Neural progenitor cell (in vitro differentiated cells): ENCODE measurements around the genes MYEF2 and TRPM7.

- RAMPAGE, long total RNA: no peak
Observed at GRCh38 chr15:45586481-45586792, 742 bp upstream of the BLOC1S6 start.

DNA sequence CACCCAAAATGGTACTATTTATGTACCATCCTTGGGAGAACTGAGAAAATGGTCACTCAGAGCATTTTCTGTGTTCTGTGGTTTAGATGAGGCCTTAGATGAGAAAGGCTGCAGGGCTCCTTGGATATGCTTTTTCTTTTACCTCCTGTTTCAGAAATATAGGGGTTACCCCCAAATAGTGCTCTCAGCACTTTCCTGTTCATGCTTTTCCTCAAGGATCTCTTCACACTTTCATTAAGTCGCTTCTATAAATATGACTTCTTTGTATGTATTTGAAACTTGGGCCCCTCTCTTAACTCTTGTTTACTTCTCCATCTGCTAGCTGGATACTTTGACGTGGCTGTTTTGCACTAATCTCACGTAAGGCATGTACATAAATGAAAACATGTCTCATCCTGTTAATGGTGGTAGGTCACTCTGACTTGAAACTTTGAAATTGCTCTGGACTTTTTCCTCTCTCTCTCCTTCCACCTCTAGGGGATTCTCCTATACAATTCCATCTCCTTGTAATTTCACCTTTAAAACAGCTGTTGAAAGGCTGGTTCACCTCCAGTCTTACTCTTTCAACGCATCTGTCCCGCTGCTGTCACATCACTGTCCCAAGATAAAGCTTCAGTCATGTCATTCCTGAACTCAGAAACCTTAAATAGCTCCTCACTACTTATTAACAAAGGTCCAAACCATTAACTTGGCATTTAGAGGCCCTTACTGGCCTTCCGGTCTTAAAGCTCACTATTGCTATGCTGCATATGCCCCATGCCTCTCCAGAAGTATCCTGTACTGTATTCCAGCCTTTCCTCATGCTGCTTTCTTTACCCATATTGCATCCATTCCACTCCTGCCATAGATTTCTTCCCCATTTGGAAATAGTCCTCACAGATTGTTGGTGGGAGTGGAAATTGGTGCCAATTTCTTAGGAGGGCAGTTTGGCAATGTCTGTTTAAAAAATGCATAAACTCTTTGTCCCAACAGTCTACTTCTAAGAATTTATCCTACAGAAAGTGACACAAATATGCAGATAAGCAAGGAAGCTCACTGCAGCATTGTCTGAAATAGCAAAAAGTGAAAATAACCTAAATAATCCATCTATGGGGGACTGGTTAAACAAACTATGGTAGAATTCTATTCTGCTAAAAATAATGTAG, 1.2 kb downstream of the BLOC1S6 start:
- RAMPAGE, long total RNA: no peak

DNA sequence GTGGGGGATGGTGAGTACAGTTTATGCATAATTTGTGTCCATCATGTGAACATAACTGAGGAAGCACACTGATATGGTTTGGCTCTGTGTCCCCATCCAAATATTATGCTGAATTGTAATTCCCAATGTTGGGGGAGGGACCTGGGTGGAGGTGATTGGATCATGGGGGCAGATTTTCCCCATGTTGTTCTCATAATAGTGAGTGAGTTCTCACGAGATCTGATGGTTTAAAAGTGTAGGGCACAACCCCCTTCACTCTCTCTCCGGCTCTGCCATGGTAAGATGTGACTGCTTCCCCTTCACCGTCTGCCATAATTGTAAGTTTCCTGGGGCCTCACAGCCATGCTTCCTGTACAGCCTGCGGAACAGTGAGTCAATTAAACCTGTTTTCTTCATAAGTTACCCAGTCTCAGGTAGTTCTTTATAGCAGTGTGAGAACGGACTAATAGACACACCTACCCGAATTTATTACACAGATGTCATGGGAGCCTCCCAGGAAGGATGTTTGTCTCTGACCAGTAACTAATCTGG, 314.1 kb downstream of the SQOR start:
- RAMPAGE, long total RNA: no peak

GRCh38 chr15:47726555-47727119, 9.3 kb downstream of the SEMA6D start:
- RAMPAGE, long total RNA: no peak

DNA sequence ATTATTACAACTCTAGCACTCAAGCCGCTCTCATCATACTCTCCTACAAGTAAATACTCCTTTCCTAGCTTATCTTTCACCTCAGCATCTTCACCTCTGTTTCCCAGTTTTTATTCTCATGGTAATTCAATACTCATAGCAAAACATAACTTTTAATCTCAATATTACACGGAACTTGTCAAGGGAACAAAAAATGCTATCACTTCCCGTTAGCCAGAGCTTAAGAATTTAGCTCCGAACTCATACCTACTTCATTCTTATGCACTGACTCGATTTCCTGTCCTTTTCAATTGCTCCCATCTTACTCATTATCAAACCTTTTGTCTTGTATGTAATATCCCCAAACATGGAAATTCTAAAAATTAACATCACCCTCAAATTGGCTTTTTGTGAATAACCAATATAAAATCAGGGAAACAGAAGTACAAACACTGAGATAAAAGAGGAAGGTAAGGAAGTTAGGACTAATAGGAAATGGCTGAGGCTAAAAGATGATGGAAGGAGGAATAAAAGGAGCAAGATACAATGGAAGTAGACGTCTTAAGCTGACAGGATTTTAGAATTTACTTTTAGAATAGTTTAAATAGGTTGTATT, 28.2 kb downstream of the MYEF2 start:
- RAMPAGE, long total RNA: no peak

DNA sequence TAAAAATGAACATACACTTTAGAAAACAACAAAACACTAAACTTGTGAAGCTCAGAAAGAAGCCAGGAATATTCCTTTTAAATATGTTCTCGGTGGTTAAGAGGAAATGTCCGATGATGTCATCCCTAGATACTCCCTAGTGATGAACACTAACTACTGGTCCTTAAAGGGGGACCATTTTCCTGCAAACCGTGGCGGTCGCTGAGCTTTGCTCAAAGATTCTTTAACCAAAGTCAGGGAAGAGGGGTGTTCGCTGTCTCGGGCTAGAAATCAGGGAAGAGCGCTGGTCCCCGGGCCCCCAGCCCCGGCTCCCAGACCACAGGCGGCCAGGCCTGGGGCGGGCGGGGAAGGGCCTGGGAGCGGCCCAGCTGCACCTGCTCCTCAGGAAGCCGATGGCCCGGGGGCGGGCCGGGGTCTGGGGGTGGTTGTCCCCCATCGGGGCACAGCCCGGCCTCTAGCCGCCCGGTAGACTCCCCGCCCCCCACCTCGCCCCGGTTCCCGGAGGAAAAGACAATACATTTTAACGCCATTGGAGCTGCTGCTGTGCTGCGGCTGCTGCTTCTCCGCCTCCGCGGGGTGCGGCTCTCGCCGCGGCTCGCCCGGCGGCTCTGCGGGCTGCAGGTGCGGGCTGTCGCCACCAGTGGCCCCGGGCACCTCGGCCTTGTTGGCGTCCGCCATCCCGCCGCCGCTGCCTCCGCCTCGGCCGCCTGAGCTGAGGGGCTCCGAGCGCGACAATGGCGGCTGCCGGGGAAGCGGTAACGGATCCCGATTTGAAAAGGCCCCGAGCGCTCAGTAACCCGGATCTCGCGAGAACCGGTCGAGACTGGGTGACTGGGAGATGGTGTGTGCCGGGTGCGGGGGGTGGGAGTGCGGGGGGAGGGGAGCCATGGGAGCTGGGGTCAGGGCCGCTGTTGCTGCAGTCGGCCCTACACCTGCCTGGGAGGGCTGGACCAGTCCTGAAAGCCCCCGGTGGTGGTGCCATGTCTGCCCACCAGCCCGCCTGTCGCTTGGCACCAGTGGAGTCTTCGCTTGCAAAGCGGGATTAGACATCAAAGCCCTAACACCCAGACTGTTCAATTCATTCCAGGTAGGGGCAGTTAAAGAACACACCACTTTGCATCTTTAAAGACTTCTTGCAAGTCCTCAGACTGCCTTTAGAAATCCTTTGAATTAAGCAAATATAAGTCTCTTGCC, at the start of gene MYEF2:
Gene MYEF2 (minus strand): TSS at position 736 of the 1,194 bp plus-strand sequence.
- RAMPAGE, long total RNA: no peak

DNA sequence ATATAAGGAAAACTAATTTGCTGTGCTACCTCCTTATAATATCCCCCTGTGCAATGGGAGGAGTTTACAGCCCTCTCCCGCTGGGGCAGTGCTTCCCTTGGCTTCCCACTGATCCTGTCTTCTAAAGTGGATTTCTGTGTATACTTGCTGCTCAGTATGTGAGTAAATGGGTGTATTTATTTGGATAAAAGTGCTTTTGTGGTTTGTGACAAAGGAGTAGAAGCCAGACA, 68.7 kb downstream of the DUT start:
- RAMPAGE, long total RNA: no peak

- RAMPAGE, long total RNA: no peak
Observed at GRCh38 chr15:48445282-48445727, 114.1 kb downstream of the DUT start.

DNA sequence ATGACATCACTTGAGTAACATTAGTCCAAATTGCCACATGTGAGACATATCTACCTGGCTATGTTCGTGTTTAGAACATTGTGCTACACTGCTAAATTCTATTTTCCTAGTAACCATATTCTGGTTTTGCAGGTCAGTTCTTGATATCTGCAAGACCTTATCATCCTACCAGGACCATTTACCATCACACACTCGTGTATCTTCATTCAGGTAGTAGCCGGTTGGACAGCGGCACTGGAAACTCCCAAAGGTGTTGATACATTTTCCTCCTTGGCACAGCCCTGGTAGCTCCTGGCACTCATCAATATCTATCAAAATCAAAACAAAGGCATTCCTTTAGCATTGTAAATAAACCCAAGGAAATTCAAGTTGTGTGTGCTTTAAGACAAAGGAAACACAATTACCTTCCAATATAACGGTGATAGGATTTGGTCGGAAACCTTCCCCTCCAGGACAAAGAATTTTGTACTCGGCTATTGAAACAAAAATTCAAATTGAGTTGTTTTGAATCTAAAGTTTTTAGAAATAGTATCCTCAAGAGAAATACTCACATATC, 134.2 kb downstream of the DUT start:
- RAMPAGE, long total RNA: no peak

DNA sequence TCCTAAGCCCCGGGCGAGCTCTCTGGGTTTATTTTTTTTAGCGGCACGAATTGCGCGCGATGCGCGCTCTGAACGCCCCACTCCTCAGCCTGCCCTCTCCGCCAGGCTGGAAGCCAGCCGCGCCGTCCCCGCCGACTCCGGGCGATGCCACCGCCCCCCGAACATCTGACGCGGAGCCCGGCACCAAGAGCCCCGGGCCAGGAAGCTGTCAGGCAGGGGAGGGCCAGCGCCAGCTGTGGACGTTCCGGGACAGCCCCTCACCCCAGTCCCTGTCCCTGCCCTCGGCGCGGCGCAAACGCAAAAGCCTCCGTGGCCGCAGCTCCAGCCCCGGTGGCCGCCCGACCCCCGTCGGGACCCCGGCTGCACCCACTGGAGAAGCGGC, 313 bp downstream of the FBN1 start:
- RAMPAGE, long total RNA: no peak

DNA sequence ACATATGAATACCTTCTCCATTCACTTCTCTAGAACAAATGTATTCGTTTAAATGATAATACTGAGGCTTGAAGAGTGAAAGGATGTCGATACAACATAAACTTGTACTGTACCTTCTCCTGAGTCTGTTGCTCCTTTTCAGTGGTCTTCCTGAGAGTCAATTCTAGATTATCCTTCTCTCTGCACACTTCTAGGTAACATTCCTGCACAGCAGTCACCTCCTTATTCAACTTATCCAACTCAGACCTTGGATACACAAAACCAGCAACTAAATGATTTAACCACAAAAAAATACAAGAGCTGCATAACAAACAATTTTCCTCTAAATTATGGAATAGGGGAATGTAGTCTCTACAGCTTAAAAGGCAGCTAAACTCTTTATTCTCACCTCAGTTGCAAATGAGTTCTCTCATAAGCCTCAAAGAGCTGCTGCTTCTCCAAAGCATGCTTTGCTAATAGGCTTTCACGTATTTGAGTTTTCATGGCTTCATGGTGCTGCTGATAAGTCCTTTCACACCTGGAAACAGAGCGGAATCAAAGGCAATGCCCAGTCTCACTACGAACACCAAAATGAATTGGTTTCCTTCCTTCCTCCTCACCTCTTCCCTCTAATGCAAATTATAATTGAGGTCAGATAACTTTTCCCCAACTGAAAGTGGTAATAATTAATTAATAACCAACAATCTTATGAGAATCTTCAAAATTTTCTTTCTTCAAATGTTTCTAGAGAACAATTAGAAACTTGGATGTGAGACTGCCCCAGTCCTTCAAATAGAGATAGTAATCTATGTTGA, 43.7 kb downstream of the CEP152 start:
- RAMPAGE, long total RNA: no peak

- RAMPAGE, long total RNA: no peak
Observed at GRCh38 chr15:48962734-48963335, 884 bp downstream of the SHC4 start.

DNA sequence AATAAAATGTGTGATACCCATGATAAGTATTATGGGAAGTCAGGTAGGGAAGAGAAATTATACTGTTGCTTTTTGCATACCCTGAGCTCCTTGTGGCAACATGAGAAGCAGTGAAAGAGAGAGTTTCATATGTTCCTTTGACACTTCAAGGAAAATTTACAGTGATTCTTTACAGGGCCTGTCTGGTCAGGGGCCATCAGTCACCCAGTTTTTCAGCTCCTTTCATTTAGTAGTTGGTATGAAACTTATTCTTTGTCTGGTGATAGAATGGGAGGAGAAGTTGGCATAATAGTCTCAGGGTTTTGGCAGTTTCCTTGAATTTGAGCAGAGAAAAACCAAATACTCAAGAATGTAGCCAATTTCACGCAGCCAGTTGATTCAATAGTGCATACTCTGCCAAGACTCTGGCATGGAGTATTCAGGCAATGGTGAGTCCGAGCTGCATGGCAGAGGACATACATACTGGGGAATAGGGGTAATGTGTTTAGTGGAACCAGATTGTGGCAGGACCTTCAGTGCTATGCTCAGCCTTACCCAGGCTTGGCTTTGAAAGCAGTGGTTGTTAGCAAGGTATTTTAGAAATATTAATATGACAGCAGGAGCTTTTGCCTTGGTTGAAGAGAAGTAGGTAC, 118.3 kb downstream of the GALK2 start:
- RAMPAGE, long total RNA: no peak

GRCh38 chr15:49793773-49794377, 173.0 kb downstream of the DTWD1 start:
- RAMPAGE, long total RNA: no peak

- RAMPAGE, long total RNA: no peak
Observed at GRCh38 chr15:50686470-50687503, at the start of gene TRPM7. Gene TRPM7 (minus strand): TSS chr15:50686797.

DNA sequence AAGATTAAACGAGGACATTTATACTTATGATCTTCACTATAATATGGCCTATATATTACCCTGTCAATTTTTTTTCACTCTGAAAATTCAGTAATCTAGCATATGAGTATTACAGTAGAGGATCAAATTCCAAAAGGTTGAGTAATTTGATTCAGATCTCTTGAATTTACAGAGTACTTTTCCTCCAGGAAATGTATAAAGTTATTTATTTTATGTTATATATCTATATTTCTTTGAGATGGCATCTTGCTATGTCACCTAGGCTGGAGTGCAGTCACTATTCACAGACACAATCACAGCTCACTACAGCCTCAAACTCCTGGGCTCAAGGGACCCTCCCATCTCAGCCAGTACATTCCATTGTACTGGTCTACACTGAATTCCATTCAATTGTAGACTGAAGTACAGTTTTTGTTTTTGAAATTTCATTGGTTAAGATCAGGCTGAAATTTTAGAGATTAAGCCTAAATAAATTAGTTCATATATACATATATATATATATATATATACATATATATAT, 16.3 kb upstream of the TRPM7 start:
- RAMPAGE, long total RNA: no peak

- RAMPAGE, long total RNA: no peak
Observed at GRCh38 chr15:50718509-50719228, 32.1 kb upstream of the TRPM7 start.

DNA sequence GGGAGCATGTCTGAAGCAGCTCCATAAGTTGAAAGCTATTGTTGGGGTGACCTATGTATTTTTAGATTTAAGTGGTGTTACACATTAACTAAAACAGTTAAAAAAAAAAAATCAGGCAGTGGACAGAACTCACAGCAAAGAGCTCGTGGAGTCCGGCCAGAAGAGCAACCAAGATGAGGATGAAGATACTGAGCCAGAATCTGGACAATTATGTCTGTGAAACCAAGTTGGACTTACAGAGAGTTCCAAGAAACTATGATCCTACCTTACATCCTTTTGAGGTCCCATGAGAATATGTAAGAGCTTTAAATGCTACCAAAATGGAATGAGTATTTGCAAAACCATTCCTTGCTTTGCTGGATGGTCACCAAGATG, 36.0 kb downstream of the AP4E1 start:
- RAMPAGE, long total RNA: no peak

GRCh38 chr15:51076107-51076408, 18.6 kb downstream of the TNFAIP8L3 start:
- RAMPAGE, long total RNA: no peak

DNA sequence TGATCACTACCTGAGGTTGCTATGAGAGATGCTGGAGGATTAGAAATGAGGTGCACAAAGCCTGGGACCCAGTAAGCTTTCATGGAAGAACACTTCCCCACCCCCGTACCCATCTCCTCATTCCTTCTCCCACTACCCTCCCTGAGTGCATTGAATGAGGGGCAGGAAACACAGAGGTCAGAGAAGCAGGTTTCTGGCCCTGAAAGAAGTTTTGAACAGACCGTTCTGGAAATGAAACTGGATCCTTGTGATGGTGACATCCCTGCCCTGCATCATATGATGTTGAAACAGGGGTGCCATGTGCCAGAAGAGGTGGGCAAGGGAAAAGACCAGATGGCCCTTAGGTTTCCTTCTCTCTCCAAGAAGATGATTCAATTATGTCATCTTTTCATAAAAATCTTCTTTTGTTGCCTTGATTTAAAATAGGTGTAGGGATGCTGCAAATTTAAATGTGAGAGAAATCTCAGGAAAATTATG, 19.7 kb upstream of the TNFAIP8L3 start:
- RAMPAGE, long total RNA: no peak